Upper lobe of left lung (tissue), 5 donors: ENCODE results near the genes GCH1 and FBXO34.

DNA sequence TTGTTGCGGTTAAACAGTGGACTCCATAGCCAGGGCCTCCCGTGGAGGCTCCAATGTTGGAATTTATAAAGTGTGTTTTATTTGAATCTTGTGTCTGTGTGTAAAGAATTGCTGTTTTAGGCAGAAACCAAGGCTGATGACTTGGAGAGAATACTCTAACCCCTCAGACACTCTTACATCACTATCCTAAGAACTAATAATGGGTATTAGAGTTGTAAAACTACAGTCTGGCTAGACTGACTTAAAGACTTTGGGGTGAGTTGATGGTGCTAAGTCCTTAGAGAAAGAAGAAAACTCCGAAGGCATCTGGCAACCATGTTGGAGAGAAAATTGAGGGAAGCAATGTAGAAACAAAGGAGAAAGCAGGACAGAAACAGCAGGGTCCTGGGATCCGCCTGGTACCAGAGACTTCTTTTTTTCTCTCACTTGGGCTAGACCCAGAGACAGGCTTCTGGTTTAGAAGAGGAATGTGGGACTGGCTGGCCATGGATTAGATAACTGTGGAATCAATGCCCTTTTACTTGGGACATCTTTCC, 34.8 kb downstream of the SAMD4A start:
- PRO-cap, 2 experiments: no peak in any of the 2 experiments
- RAMPAGE, long total RNA, 4 experiments: no peak in any of the 4 experiments

GRCh38 chr14:54602759-54603377, 35.9 kb downstream of the SAMD4A start:
- PRO-cap, 2 experiments: no peak in any of the 2 experiments
- RAMPAGE, long total RNA, 4 experiments: no peak in any of the 4 experiments

GRCh38 chr14:54627551-54628624, 61.0 kb downstream of the SAMD4A start:
- PRO-cap, 2 experiments: peak in 1 of 2 experiments; most common plus-strand start chr14:54628236 (in 1)
- RAMPAGE, long total RNA, 4 experiments: no peak in any of the 4 experiments

DNA sequence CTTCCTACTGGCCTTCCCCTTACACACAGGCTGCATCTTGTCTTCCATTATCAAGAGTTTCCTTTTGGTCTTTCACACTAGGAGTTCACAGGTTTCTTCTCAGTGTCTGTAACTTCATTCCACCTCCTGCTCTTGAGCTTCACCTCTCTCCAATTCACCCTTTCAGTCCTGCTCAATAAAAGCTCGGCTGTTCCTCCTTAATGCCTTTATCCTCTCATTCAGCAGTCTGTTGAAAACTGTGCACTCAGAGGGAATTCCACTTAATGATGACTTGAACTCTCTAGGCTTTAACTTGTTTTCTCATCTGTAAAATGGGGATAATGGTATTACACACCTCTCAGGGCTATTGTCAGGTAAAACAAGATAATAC, 73.9 kb downstream of the SAMD4A start:
- PRO-cap, 2 experiments: no peak in any of the 2 experiments
- RAMPAGE, long total RNA, 4 experiments: no peak in any of the 4 experiments

DNA sequence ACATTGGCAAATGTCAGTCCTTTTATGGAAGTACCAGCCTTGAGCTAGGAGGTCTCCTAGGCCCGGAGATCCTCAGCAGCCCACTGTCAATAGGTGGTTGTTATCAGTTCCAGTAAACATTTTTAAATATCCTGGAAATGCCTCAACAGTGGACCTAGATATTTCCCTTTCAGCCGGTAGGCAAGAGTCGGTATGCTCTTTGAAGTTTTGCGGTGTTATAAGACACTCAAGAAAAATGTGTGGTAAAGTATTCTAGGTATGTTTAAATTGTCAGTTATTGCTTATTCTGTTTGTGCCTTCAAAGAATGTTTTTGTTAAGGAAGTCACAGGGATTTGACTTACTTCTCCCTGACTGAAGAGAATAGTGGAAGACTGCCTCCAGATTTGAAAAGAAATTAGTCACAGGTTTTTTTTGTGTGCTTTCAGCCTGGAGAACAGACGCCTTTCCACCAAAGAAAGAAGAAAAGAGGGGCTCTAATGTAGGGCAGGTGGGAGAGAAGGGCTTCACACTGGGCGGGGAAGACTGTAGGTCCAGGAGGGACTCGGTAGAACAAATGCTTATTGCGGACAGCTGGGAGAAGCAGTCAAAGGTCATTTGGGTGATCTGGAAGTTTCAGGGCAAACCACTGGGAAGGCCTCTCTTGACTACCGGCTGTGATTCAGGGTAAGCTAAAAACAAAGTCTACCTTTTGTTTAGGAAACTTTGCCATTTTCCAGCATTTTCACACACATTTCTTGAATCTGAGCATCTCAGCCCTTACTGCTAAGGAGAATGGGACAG, 76.7 kb downstream of the SAMD4A start:
- PRO-cap, 2 experiments: no peak in any of the 2 experiments
- RAMPAGE, long total RNA, 4 experiments: no peak in any of the 4 experiments

DNA sequence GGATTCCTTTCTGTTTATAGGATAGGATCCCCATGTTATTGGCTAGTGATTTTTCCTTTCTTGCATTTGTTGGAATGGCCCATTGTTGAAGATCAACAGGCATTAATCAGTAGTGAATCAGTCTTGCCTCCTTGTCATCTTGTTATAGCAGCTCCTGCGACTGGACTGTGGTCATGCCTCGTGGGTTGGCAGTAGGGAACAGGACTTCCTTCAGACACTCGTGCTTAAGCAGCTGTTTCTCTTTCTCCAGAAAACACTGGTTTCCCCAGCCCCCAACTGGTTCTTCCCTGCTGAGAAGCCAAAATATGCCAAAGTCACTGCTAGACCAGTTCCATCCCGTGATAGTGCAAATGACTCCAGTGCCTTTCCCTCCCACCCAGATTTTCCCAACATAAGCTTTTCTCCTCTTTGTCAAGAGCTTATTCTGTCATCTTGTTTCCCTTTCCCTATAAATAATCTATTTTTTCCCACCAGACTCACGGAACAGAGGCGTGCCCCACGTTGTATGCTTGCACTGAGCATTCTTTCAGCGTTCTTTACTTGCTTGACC, 83.5 kb downstream of the SAMD4A start:
- PRO-cap, 2 experiments: peak in 1 of 2 experiments; most common minus-strand start position 167 of the sequence (in 1)
- RAMPAGE, long total RNA, 4 experiments: no peak in any of the 4 experiments

- PRO-cap, 2 experiments: no peak in any of the 2 experiments
- RAMPAGE, long total RNA, 4 experiments: no peak in any of the 4 experiments
Measured at GRCh38 chr14:54652877-54653371, 86.0 kb downstream of the SAMD4A start.

- PRO-cap, 2 experiments: no peak in any of the 2 experiments
- RAMPAGE, long total RNA, 4 experiments: no peak in any of the 4 experiments
Measured at GRCh38 chr14:54669553-54670467, 102.9 kb downstream of the SAMD4A start.

GRCh38 chr14:54784725-54785104, 117.9 kb downstream of the GCH1 start:
- PRO-cap, 2 experiments: no peak in any of the 2 experiments
- RAMPAGE, long total RNA, 4 experiments: no peak in any of the 4 experiments

GRCh38 chr14:54844487-54844893, 58.1 kb downstream of the GCH1 start:
- PRO-cap, 2 experiments: no peak in any of the 2 experiments
- RAMPAGE, long total RNA, 4 experiments: no peak in any of the 4 experiments

DNA sequence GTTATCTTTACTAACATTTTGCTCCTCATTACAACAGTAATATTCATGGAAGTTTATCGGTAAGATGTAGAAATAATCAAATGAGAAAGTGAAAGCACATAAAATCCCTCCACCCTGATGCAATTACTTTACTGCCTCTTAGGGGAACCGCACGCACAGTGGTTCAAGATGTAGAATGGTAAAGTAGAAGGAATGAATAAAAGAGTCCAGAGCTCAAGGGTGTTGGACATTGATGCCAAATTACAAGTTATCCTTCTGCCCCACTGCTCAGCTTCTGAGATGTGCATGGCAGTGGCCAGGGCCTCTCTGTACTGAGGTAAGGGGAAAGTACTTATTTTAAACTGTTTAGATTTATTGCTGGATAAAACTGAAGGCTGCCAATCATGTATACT, 20.6 kb downstream of the GCH1 start:
- PRO-cap, 2 experiments: no peak in any of the 2 experiments
- RAMPAGE, long total RNA, 4 experiments: no peak in any of the 4 experiments

GRCh38 chr14:54902579-54903522, at the start of gene GCH1:
GCH1 (minus strand) TSS chr14:54902826.
- PRO-cap, 2 experiments: peak in 2 of 2 experiments; most common plus-strand start chr14:54902958 (in 1); most common minus-strand start chr14:54902783 (in 1)
- RAMPAGE, long total RNA, 4 experiments: no peak in any of the 4 experiments

DNA sequence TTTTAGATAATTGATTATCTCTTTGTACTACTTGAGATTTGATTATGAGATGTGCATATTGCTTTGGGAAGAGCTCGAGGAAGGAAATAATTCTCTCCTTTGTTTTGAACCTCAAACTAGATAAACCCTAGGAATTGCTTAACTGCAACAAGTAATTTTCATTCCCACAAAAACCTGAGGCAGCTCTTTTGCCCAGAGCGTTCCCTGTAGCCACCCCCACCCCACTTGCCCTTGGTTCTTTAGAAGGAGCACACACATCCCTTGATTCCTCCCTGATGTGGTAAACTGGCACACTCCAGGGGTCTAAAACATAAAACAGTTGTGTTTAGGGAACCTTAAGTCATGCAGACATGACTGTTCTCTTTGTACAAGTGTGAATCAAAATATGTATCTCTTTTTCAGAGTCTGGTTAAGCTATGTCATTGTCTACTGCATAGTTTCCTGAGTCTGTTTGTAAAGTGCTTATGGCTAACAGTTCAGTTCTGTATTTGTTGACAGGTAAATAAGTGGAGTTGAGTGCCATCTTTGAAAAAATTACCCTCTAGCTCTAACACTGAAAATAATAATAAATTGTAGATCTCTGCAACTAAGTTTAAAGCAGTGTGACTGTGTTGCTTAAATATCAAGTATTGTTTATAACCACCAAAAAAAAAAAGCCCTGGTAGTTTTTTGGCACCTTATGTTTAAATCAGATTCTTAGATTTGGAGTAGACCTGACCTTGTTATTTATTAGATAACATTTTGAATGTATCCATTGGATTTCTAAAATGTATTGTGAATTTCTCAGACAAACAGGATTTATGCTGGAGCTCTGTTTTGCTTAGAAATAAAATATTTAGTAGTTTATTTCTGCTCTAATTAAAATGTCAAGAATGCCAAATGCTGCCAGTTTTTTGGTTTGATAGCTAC, 14.1 kb downstream of the MAPK1IP1L start:
- PRO-cap, 2 experiments: no peak in any of the 2 experiments
- RAMPAGE, long total RNA, 4 experiments: no peak in any of the 4 experiments

DNA sequence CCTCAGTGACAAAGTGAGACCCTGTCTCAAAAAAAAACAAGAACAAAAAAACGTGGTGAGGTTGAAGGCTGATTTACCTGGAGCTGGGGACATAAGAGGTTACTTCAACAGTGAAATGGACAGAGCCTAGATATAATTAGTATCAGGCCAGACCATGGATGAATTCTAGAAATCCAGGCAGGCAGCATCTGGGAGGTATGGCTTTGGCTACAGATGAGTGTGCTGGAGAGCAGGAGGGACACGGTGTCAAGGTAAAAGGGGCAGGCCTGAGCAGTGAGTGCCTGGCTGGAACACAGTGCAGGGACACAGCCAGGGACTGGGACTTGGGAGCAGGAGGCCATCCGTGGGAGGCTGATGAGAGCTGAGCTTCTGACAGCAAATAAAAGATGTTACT, 13.7 kb upstream of the LGALS3 start:
- PRO-cap, 2 experiments: no peak in any of the 2 experiments
- RAMPAGE, long total RNA, 4 experiments: no peak in any of the 4 experiments

DNA sequence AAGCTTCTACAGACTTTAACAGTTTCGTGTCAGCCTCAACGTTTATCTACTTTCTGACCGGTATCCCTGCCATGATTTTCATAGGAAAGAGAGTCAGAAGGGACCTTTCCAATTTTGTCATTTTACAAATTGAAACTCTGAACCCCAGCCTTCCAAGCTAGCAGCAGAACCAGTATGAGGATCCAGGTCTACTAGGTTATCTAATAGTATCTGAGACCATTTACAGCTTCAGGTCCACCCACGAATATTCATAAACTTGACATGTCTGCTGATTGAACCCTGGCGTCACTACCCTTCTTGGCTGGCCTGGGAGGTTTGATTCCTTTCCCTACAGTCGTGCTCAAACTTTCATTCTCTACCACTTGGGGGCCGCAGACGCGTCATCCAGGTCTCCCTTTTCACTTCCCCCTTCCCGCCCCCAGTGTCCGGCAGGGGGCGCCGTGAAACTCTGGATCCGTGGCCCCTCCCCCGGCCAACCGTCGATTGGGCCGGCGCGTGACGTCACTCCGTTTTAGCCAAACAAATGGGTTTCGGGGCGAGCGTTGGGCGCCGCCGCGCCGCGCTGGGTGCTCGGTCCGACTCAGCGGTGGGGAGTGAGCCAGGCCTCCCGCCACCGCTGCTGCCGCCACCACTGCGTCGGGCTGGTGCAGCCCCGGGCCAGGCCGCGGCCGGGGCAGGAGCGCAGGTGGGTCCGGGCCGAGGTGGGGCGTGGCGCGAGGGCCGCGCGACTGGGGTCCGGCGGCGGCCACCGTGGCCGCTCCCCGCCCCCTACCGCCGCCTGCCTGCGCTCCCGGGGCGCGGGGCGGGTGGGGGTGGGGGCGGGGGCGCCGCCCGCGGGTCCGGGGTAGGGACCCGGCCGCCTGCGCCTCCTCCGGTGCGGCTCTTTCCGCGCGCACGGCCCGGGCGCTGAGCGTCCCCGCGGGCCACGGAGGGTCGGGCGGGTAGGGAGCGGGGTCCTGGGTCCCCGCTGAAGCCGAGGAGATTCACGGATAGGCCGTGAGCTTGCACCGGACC, at the start of gene FBXO34:
Gene FBXO34 (plus strand): TSS at position 569 of the 1,014 bp plus-strand sequence.
- PRO-cap, 2 experiments: peak in 2 of 2 experiments; most common plus-strand start position 522 of the sequence (in 1); most common minus-strand start position 357 of the sequence (in 1)
- RAMPAGE, long total RNA, 4 experiments: start-site peak on the plus strand in 2 of 4 experiments, centred at positions 564 to 577 of the sequence, 25 to 51 reads per replicate

GRCh38 chr14:55301581-55302120, 30.4 kb downstream of the FBXO34 start:
- PRO-cap, 2 experiments: no peak in any of the 2 experiments
- RAMPAGE, long total RNA, 4 experiments: no peak in any of the 4 experiments

DNA sequence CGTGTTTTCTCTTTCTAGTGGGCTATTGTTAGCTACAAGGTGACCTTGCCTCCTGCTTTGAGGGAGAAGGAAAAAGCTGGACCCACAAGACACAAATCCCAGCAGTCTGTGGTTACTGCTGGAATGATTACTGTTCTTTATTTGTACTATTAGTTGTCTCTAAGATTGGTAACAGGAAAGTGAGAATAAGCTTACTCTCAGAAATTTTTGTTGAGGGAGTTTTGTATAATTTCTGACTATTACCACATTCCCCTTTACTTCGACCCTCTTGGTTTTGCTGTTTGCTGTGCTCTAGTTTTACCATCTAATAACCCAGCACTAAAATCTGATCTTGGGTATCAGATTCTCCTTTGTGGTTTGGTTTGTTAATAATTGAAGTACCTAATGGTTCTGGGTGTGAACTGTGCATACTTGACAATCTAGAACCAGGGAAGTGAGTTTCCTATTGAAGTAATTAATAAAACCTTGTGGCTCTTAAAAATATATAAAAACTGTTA, 61.9 kb downstream of the FBXO34 start:
- PRO-cap, 2 experiments: no peak in any of the 2 experiments
- RAMPAGE, long total RNA, 4 experiments: no peak in any of the 4 experiments

DNA sequence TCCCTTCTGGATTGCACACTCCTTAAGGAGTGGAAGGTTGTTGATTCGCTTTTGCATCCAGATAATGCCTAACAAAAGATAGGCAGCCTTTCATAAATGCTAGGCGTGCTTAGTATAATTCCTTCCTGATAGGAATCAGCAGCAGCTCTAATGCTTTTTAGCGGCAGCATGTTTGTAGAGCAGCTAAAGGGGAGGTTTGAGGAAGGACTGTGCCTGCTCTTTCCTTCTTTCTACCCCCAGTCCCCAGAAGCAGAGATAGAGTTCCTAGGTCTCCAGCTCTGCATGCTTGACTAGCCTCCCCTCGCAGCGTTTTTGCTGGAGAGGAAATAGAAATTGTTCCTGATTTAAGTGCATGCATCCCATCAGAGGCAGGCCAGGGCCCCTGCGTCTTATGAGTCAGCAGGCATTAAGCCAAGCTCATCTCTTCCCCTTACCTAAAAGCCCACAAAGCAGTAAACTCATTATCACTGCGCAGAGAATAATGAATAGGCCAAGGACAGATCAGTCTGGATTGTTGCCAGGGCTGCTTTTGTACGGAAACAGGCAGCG, 14.0 kb upstream of the TBPL2 start:
- PRO-cap, 2 experiments: no peak in any of the 2 experiments
- RAMPAGE, long total RNA, 4 experiments: no peak in any of the 4 experiments

GRCh38 chr14:55611738-55612614, 32.0 kb downstream of the KTN1 start:
- PRO-cap, 2 experiments: no peak in any of the 2 experiments
- RAMPAGE, long total RNA, 4 experiments: no peak in any of the 4 experiments

DNA sequence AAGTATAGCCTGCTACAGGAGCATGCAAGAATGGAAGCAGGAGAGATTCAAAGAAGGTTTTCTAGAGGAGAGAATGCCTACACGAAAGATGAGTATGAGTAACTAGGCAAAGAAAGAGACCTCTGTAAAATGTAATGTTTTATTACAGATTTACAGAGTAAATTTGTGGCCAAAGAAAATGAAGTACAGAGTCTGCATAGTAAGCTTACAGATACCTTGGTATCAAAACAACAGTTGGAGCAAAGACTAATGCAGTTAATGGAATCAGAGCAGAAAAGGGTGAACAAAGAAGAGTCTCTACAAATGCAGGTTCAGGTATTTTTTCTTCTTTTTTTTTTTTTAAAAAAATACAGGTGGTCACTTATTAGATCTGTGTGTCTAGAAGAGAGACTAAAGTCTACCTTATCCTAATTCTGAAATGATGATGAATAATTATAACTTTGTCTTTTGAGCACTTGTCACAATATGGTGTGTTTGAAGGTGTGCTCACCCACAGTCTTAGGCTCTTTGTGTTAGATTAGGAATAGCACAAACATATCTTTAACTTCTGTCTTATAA, 57.1 kb downstream of the KTN1 start:
- PRO-cap, 2 experiments: no peak in any of the 2 experiments
- RAMPAGE, long total RNA, 4 experiments: no peak in any of the 4 experiments